UCH-1 (cell line): ENCODE measurements around the gene GUCY1A1.

DNA sequence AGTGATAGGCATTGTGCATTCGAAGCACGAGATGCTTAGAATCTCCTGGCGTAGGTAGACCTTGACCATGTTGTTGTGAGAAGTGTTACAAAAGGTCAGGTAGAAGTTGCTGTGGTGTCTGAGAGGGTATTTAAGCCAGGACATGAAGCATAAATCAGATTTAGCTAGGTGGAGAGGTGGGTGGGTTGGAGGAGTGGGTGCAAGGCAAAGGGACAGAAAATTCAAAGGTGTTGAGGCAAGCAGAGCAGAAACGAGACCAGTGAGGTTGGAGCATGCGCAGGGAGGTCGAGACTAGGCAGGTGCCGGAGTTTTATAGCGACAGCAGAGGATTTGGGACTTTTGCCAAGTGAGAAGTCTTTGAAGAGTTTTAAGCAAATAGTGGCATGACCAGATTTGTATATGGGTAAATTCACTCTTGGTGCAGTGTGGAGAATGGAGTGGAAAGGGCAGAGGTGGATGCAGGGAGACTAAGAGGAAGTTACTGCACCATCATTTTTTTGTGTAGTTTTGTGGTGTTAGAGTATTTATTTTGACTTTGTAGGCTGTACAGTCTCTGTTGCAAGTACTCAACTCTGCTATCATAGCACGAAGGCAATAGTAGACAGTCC, 107.0 kb upstream of the TLR2 start:
- RRBS, result no CpG with 5 or more reads among the region's 9 CpGs

DNA sequence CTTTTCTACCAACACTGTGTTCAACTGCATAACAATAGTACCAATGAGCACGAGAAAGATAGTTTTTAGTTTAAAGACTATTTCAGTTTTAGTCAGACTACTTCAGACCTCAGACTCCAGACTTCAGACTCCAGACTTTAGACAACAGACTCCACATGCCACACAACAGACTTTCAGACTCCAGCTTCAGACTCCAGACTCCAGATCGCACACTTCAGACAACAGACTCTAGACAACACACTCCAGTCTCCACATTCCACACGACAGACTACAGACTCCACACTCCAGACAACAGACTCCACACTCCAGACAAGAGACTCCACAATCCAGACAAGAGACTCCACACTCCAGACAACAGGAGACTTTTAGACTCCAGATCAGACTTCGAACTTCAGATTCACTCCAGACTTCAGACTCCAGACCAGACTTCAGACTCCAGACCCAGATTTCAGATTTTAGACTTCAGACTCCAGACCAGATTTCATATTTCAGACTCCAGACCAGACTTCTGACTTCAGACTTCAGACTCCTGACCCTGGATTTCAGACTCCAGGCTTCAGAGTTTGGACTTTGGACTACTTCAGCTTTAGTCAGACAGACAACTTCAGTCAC, 29.1 kb upstream of the TLR2 start:
- RRBS, result no CpG with 5 or more reads among the region's 4 CpGs

DNA sequence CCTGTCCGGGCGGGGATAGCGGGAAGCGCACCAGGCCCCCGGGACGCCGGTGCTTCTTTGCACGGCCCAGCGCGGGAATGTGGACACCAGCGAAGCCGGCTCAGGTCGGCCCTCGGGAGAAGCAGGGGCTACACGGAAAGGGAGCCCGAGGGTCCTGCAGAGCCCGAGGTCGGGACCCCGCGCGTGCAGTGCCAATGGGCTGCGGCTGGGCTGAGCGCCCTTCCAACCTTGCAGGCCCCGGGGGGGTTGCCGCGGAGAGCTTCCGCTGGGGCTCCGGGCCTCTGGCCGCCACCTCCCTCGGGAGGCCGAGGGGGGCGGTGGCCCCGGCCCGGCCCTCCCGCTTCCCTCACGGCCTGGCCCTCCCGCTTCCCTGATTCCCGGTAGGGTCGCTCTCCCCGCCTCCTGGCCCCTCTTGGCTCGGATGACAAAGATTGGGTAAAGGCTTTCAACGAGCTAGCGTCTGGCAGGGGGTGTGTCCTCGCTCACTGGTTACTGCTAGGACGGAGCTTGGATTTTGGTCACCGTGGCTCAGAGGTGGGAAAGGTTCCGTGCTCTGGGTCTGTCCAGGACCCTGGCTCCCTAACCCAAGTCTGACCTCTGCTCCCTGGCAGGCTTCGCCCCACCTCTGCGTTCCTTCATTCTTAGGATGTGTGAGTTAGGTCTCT, 555 bp downstream of the TLR2 start:
- RRBS, result 9% methylated on average over 18 of the region's 49 CpGs

DNA sequence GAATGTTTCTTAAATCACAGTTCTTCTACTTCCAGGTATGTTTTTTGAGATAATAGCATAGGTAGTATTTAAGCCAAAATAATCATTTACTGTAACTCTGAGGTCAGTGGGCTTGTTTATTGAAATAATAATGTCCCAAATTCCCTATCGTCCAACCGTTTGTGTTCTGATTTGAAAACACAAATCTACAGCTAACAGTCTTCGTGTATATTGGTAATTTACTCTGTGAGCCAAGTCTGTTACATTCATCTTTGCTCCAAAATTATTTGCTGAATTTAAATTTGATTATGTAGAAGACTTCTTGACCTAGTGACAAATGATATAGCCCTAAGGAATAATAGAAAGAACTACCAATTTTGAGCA, 3.0 kb upstream of the FGG start:
- RRBS, result no CpG with 5 or more reads among the region's 3 CpGs

DNA sequence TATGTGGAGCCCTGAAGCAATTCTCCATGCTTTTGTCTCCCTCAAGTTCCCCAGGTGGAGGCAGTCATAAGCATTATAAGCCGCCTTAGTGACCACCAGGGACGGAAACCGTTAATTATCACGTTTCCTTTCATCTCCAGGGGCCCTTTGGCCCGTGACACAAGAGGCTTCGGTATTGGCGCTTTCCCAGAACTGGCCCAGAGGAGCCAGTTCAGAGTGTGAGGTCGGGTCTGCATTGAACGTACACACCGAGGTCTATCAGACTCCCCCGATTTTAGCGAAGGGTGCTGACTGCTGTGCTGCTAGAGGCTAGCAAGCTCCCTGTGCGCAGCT, 2.0 kb upstream of the LRAT start:
- RRBS, result no CpG with 5 or more reads among the region's 13 CpGs

GRCh38 chr4:155353163-155353557, 23.6 kb downstream of the MAP9 start:
- RRBS, result no CpG with 5 or more reads among the region's 1 CpG

DNA sequence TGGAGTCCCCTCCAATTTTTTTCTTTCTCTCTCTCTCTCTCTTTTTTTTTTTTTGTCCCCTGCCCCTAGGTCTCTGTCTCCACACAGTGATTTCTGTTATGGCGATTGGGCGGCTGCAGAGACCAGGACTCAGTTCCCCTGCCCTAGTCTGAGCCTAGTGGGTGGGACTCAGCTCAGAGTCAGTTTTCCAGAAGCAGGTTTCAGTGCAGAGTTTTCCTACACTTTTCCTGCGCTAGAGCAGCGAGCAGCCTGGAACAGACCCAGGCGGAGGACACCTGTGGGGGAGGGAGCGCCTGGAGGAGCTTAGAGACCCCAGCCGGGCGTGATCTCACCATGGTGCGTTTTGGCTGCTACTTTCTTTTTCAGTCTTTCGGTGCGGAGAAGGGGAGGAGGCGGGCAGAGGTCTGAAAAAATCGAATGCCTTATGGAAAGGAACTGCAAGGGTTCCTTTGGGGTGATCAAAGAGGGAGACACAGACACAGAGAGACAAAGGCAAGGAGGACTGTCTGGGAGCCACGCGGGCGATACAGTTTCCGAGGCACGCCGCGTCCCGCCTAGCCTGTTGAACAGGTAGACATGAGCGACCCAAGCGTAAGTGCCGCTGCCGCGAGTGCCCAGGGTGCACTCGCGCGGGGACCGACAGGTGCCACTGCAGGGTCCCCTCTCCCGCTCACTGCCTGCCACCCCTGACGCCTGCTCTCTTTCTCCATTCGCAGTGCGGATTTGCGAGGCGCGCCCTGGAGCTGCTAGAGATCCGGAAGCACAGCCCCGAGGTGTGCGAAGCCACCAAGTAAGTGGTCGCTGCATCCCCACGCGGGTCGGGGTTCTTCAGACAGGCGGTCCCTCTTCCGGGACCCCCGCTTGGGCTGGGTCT, at the start of gene GUCY1A1:
GUCY1A1 (plus strand) TSS at position 219 of the 874 bp plus-strand sequence.
- RRBS, result 3% methylated on average over 6 of the region's 47 CpGs

DNA sequence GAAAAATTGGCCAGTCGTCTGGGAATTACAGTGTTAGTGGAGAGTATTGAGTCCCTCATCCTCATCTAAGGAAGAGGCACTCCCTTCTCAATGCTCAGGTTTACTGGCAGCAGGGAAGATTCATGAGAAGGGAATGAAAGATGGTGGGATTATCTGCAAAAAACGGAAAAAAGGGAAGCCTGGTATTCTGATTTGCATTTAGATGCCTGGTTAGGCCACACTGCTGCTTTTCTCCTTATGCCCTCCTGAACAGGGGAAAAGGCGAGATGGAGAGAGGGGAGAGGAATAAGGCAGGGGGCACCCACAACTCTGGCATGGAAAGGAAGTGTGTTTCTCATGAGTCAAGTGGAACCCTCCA, 5.4 kb upstream of the CTSO start:
- RRBS, result no CpG with 5 or more reads among the region's 3 CpGs

- RRBS, result no CpG with 5 or more reads among the region's 8 CpGs
Observed at GRCh38 chr4:156954139-156955158, 17.1 kb downstream of the PDGFC start.

GRCh38 chr4:157222399-157222822, 1.9 kb downstream of the GRIA2 start:
- RRBS, result 11% methylated on average over 7 of the region's 29 CpGs

- RRBS, result no CpG with 5 or more reads among the region's 16 CpGs
Observed at GRCh38 chr4:158182626-158183003, 9.8 kb upstream of the GASK1B start.

DNA sequence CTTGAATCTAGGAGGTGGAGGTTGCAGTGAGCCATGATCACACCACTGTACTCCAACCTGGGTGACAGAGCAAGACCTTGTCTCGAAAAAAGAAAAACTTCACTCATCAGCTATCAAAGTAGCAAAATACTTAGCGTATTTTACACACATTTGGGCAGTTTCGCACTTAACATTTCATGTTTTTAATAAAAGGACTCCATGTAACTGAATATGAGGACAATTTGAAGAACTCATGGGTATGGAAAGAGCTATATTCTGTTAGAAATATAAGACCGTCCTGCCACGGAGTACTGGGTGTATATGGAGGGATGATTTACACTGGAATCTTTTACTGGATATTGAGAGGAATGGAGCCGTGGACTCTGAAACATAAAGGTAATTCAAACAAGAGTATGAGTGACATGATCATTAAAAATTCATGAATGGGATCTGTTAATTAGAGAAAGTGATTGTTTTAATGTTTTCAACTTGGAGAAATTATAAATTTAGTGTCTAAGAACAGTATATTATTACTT, 17.1 kb downstream of the PPID start:
- RRBS, result no CpG with 5 or more reads among the region's 6 CpGs

DNA sequence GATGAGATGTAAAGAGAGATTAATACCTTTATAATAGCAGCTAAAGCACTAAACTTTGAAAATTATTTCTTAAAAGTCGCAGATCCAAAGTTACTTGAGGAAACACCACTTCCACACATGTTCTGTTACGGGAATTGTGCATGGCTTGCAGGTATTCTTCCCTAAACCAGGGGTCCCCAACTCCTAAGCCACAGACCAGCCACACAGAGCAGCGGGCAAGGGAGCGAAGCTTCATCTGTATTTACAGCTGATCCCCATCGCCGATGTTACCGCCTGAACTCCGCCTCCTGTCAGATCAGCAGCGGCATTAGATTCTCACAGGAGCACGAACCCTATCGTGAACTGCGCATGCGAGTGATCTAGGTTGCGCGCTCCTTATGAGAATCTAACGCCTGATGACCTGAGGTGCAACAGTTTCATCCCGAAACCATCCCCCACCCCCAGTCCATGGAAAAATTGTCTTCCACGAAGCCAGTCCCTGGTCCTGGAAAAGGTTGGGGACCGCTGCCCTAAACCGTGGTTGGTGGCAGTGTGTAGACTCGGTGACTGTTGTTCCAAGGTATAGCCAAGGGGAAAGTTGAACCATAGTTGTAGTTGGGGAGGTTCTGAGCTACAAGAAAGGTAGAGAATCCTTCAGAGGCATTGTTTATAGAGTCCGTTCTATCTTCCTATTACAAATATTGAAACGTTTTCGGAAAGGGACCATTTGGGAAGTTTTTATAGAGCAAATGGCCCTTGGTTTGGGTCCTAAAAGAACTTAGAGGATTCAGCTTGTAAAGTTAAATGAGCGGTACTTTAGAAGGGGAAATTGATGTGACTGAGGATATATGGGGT, 26.9 kb downstream of the FNIP2 start:
- RRBS, result no CpG with 5 or more reads among the region's 25 CpGs

DNA sequence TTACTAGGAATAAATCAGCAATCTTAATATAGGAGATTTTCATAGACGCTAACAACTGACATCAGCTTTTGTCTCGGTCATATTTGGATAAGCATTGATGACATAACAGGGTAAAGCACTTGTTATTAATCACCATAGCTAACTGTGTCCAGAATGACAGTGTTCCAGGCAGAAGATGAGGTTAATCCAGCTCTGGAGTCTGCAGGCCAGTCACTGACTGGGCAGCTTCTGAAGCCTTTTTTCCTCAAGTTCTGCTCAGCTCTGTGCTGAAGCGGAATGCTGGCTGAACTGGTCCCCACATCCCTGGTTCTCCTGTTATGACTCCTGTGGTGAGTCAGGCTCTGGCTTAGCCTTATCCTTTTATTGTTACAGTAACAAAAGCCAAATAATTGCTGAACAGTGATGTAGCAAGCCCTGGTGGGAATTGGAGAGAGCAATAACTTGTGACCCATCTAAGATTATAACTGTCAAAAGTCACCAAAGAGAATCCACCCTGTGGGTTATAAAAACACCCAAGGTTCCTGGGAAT, 41.9 kb downstream of the FNIP2 start:
- RRBS, result no CpG with 5 or more reads among the region's 3 CpGs

DNA sequence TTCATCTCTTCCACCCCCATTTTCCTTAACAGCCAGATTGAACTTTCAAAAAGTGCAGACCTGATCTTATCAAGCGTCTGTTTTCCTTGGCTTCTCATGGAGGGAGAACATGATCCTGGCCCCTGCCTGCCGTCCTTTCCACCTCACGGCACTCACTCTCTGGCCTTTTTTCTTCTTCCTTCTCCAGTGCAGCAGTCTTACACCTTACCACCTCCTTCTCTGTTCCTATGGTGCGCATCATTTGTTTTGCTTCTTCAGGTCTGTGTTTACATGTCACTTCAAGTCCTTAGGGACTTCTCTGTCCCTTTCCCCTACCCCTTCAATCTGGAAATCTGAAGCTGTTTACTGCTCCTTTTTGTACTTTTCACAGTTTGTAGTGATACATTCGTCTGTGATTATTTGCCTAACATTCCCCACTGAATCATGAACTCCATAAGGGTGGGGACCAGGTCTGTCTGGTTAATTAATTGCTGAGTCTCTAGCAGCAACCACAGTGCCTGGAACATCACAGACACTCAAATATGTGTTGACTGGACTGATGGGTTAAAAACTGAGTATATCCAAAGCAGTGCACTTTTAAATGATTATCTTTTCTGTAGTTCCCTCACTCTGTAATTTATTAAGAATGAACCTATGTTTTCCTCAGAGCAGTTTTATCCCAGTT, 55.9 kb downstream of the FNIP2 start:
- RRBS, result no CpG with 5 or more reads among the region's 5 CpGs

DNA sequence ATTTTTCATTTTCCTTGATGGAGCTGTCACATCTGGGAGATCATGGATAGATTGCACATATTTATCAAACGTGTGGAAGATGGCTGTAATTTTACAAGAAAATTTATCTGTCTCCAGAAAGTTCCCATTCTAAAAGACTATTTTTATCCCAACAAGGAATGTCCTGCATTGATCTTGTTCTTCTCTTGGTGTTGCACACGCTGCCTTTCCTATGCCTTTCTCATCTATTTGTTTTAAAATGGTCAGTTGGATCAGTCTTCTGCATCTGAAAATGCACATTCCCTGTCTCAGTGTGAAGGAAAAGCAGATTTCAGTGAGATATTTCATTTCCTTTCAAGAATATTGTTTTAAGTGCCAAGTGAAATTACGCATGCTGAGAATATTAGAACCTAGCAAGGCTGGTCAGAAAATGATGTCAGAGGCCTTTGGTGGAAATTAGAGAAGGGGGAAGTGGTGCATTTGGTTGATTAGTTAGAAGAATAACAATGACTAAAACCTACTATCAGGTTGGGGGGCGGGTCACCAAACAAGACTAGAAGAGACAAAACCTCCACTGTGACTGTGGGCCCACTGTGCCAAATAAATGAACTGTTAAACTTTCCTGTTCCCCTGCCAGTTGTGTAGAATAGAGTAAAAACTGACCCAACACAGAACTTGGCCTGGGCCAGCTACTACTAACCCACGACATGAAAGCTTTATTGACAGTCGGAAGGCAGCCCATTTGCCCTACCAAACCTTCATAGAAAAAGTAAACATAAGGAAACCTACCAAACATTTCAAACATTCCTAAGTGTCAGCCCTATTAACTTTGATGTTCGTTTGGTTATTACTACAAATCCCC, 2.8 kb downstream of the RAPGEF2 start:
- RRBS, result no CpG with 5 or more reads among the region's 7 CpGs

DNA sequence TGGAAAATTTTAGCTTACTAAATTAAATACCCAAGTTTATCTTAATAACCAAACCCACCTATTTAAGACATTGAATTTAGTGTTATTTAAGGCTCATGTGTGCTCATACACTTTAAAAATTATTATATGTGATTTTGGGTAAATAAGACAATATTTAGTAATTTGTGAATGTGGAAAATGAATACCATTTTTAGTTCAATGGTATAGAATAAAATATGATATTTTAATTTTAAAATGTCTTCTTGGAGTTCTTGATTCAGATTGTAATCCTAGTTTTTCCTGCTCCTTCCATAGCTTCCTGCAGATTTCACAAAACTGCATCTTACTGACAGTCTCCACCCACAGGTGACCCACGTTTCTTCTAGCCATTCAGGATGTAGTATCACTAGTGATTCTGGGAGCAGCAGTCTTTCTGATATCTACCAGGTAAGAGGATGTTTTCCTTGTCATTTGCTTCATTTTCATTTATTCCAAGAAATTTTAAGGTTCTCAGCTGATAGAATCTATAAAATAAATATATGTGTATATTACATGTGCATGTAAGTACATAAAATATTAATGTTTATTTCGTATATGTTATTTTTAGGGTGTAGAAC, 201.3 kb downstream of the RAPGEF2 start:
- RRBS, result no CpG with 5 or more reads among the region's 2 CpGs

GRCh38 chr4:159504604-159505284, 401.9 kb downstream of the RAPGEF2 start:
- RRBS, result no CpG with 5 or more reads among the region's 6 CpGs